AG09309 (cell line): ENCODE measurements around a stretch of chr5.

DNA sequence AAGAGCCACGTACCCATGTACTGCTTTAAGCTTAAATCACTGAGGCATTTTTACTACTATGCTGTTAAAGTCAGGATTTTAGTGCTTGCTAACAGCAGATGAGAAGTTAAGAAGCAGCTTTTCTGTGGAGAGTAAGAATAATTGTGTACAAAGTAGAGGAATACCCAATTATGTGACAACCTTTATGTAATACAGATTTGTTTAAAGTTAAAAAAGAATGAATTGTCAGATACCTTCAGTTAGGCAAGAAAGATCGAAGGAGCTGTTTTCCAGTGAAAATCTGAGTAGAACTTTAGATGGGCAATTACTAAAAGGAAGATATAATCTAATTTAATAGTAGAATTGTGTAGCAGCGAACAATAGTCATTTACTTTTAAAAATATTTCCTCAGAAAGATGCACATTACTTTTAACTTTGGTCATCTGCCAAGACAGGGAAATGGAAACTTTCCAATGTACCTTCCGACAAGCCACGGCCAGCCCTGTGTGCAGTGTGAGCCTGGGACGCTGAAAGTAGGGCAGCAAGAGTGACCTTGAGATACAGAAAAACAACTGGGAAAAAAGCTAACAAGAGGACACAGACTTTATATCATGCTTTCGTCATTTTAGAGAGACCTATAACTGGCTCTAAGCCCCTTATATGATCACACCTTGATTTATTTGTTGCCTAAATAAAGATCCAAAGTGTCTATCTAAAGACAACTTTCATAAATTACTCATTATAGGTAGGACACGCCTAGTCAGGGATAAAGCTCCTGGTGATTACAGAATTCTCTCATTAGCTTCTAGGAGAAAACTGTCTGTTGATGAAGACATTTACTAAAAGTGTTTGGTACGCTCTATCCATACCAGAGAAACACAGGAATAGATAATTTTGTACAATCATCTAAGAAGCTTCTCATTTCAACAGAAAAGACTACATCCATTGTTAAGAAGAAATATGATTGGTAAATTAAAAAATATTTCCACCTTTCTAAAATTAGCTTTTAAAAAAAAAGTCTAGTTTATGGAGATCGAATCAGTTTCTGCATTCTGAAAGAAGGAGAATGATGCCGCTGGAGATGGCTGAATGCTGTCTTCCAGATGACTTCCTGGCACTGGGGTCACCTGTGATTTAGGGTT is 40.2 kb downstream of the RHOBTB3 start:
- RRBS, result no CpG with 5 or more reads among the region's 11 CpGs

GRCh38 chr5:95837908-95838552 is 15.5 kb upstream of the GLRX start:
- RRBS, result no CpG with 5 or more reads among the region's 10 CpGs

GRCh38 chr5:95857221-95857856 is 34.8 kb upstream of the GLRX start:
- RRBS, result no CpG with 5 or more reads among the region's 11 CpGs

DNA sequence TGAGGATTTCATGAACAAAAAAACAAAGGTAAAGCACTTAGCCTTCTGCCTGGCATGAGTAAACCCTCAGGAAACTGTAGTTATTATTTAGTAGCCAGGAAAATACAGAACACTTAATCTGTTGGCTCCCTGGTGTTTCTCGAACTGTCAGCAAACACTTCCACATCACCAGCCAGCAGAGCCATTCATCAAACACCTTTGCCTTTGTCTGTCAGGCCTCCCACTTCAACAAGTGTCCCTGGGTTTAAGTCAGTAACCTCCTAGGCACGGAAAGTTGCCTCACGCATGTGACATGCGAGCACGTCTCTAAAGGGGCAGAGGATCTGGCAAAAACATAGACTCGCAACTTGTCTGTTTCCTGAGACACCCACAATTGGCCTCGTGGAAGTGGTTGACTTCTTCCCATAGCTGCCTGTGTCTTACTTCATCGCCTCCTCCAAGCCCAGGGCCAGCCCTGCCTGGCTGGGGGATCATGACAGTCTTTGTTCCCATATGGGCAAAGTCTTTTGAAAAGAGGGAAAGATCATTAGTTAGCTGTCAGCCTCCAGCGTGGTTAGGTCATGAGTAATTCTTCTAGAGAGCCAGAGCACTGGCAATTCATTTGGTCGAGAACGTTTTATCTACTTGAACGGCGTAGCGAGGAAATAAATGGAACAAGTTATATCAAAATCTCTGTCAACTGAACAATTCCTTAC is 35.5 kb upstream of the GLRX start:
- RRBS, result no CpG with 5 or more reads among the region's 14 CpGs

DNA sequence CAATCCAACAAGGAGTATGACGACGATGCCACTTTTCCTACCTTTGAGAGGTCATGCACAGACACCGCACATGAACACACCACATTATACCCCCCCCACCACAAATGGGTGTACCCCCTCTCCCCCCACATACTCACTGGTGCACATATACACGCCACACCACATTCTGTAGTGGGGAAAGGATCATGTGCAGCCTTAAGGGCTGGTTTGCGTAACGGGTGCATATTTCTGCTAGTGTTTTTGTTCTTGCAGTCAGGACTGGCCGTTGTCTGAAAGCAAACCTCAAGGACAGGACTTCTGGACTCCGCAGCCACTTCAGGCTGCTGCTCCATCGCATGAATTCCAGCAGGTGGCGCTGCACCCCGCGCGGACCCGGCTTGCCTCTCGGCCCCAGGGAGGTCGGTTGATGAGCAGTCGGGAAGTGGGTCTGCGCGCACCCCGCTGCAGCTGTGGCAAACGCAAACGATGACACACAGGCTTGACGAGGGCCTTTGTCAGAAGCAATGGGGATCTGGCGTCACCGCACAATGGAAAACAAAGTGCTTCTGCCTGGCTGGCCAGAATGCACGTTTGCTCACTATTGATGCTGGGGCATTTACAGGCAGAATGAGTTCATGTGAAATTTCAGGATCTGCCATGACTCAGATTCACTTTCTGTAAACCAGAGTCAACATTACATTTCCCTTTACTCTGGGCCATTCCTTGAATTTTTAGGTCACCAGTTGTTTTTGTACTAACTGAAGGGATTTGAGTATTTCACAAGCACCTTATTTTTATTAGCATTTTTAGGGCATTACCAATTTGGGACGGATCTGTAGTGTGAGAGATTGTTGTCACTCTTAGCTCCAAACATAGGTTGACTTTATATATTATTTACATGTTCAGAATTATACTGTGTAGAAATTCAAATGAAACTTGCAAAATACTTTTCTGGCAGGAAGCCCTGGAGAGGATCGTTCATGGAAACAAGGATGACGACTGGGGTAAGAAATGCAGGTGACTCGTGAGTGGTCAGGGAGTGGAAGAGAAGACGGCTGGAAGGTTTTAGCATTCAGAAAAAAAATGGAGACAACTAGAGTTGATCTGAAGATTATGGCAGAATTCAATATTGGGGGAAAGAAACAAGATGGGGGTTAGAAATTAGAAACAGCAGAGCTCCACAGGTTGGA is 36.4 kb upstream of the GLRX start:
- RRBS, result no CpG with 5 or more reads among the region's 31 CpGs

DNA sequence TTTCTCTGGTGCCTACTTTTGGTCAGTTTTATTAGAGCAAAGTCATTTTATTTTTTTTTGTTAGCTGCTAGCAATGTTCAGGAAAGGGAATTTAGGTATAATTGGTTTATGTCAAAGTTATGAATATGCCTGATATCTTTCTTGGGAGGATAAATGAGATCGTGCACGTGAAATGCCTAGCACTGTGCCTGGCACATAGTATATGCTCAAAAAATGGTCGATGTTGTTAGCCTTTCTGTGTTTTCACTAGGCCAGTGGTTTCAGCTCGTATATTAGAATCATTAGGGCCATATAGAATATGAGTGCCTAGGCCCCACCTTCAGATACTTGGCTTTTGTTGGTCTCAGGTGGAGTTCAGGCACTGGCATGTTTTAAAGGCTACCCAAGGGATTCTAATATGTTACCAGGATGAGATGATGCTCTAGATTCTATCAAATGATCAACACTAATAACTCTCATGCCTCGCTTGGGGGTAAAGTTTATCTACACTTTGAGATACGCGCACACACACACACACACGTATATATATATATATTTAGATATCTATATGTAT is 56.8 kb downstream of the ELL2 start:
- RRBS, result no CpG with 5 or more reads among the region's 8 CpGs

GRCh38 chr5:95928029-95928411 is 33.6 kb downstream of the ELL2 start:
- RRBS, result no CpG with 5 or more reads among the region's 1 CpG

DNA sequence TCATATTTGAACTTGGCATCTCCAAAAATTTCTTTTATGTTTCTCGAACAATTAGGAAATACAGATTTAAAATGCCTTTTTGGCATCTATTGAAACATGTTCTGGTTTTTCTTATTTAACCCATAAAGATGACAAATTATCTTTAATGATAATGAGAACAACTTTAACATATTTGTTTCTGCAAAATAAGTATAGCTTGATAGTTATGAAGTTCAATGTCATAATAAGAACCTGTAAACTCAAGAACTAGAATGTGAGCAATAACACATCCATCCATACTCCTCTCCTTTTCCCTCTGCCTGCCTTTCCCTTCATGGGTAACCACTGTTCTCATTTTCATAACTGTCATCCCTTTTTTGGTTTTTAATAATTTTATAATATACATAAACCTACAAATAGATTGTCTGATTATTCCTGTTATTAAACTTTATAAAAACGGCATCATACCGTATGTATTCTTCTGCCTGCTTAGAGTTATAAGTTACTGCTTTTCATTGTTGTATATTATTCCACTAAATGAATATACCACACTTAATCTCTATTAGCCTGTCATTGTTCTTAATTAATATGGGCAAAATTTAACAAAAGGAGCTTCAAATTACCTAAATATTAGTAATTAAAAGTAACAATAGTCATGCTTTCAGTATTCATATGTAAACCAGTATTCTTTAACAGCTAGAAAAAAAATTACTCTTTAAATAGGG is 26.7 kb downstream of the ELL2 start:
- RRBS, result no CpG with 5 or more reads among the region's 3 CpGs

DNA sequence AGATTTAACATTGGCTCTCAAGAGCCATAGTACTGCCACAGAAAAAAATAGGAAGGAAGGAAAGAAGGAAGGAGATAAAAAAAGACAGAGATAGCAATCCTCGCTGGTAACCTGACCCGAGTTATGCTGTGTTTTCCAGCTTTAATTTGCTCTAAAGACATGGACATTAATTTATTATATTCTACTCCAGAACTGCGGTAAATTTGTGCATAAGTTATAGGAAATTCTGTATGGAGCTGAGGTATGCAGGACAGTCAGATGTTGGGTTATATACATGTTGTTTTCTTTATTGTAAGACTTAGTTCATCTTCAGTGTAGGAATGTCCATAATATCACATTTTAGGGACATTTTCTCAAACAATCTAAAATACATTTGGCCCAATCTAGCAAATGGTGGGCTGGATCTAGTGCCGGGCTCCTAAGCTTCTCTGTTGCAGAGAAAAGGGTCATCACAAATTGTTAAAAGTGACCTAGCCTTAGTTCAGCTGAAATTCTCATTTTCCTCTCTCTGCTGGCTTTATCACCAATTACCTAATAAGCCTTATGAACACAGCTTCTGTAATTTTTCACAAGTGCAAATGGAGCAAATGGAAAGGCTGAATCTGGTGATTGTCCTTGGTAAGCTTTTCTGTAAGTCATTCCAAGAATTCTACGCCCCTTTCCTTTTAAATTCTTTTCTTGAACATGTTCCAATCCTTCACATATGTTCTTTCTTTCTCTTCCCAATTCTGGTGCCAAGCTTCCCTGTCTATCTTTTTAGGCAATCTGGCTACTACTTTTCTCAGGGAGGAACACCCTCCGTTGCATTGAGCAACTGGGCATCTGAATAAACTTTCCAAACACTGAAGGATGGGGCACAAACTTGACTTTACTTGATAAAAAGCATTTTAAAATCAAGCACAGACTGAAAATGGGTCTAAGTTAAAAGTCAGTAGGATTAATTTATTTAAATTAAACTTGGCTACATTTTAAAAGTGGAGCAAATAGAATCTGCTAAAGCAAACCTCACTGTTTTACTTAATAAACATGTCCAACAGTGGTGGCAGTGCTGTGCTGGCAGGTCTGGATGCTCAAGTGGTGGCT is 5.8 kb downstream of the ELL2 start:
- RRBS, result no CpG with 5 or more reads among the region's 6 CpGs

GRCh38 chr5:96113483-96113920 is 151.9 kb upstream of the ELL2 start:
- RRBS, result no CpG with 5 or more reads among the region's 2 CpGs

GRCh38 chr5:96235780-96235993 is 197.4 kb downstream of the PCSK1 start:
- RRBS, result no CpG with 5 or more reads among the region's 3 CpGs

DNA sequence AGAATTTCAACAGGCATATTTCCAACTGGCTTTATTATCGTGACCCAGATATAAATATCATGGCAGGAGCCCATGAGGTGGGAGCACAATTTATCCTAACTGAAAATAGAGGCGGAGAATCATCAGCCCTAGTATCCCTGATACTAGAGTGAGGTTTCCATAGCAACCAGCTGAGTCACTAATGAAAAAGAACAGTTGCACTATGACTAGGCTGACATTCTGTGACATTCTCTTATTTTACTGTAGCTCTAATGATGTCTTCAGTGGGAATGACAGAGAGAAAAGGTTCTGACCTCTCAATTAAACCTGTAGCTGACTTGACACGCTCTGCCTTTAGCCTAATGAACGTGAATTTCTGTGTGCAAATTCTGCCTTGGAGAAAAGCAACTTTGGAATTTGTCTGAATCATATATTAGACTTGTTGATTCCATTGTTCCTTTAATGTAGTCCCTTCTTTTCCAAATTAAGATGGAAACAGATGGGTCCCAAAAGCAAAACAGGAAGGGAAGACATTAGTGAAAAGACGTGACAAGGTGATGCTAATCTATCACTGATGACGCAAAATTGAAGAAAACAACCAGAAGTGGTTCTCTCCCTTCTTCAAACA is 96.2 kb upstream of the CAST start:
- RRBS, result no CpG with 5 or more reads among the region's 6 CpGs

GRCh38 chr5:96584576-96585082 is 77.5 kb upstream of the CAST start:
- RRBS, result no CpG with 5 or more reads among the region's 6 CpGs

GRCh38 chr5:96744263-96745009 is 63.3 kb downstream of the ERAP1 start:
- RRBS, result no CpG with 5 or more reads among the region's 7 CpGs

GRCh38 chr5:96776007-96776650 is 31.6 kb downstream of the ERAP1 start:
- RRBS, result no CpG with 5 or more reads among the region's 8 CpGs

- RRBS, result no CpG with 5 or more reads among the region's 2 CpGs
Observed at GRCh38 chr5:96821282-96821706, 13.5 kb upstream of the ERAP1 start.

DNA sequence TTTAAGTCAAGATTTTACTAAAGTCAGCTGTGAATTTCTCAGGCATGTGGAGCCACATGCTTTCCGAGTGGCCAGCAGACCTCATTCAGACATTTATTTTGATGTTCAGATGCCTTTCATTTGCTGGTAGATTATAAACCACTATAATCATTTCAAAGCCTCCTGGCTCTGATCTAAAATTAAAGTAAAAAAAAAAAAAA is 29.9 kb downstream of the LIX1 start:
- RRBS, result no CpG with 5 or more reads among the region's 1 CpG

- RRBS, result no CpG with 5 or more reads among the region's 4 CpGs
Observed at GRCh38 chr5:97193403-97194103, 10.5 kb upstream of the RIOK2 start.

GRCh38 chr5:97840634-97841085 is 657.6 kb upstream of the RIOK2 start:
- RRBS, result no CpG with 5 or more reads among the region's 3 CpGs

DNA sequence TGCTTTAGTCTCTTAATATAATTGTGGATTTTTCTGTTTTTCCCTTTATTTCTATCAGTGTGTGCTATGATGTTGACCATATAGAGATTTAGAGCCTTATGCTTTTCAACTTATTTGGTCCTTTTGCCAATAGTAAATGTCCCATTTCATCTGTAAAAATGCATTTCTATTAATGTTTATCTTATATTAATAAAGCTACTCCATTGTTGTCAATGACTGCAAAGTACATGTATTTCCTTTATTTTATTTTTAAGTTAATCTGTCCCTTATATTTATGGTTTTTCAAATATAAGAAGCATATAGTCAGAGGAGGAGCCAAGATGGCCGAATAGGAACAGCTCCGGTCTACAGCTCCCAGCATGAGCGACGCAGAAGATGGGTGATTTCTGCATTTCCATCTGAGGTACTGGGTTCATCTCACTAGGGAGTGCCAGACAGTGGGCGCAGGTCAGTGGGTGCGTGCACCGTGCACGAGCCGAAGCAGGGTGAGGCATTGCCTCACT is 227.1 kb upstream of the RGMB start:
- RRBS, result no CpG with 5 or more reads among the region's 9 CpGs